Osteoblast (primary cell): Measurements from ENCODE around the gene SCGB1D2.

GRCh38 chr11:61298763-61299322, 3.7 kb upstream of the VWCE start:
- CAGE, long polyA plus RNA: no peak
- RRBS: no CpG with 5 or more reads among the region's 5 CpGs

DNA sequence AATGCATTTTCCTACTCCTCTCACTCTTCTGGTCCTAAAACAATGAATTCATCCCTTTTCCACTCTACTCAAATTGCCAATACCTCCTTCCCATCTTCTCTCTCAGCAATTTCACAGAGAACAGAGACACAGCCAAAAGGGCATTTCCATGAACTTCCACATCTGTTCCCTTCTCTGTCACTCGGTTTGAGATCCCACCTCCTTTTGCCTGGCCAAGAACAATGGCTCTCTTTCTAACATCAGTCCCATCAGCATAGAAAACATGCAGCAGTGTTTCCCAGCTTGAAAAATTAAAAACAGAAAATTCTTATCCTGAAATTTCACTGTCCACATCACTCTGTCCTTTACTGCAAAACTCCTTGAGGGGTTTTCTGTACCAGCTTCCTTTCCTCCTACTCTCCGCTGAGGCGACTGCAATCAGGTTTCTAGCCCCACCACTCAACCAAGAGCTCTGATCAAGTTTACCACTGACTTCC, 11.8 kb upstream of the VWCE start:
- CAGE, long polyA plus RNA: no peak
- RRBS: no CpG with 5 or more reads among the region's 3 CpGs

- CAGE, long polyA plus RNA: no peak
- RRBS: no CpG with 5 or more reads among the region's 11 CpGs
Observed at GRCh38 chr11:61344950-61345812, 12.2 kb downstream of the TKFC start.

- CAGE, long polyA plus RNA: no peak
- RRBS: no CpG with 5 or more reads among the region's 9 CpGs
Observed at GRCh38 chr11:61359275-61359985, 2.3 kb downstream of the CYB561A3 start.

- CAGE, long polyA plus RNA: no peak
- RRBS: no CpG with 5 or more reads among the region's 26 CpGs
Observed at GRCh38 chr11:61513231-61514272, 5.0 kb downstream of the LRRC10B start.

DNA sequence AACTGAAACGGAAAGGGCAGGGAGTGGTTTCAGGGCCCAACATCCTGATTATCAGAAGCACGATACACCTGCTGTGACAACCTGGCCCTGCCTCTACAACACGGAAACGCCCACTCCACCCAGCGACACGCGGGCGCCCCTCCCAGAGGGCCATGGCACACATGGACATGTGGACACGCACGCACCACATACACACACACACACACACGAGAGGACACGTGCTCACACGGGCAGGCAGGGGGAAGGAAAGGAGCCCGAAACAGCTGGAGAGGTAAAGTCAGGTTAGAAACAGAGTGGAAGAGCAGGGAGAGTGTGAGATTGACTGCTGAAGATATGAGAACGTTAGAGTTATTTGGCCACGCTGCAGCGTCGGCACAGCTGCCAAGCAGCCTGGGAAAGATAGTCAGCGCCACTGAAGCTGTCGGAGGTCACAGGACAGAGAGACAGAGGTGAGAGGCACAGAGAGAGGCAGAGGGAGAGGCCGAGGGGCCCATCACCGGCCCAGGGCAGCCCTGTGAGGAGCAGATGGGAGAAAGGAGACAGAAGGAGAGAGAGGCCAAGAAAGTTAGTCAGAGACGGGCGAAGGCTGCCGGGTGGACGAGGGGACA, 26.2 kb downstream of the LRRC10B start:
- CAGE, long polyA plus RNA: no peak
- RRBS: 40% methylated on average over 4 of the region's 26 CpGs

GRCh38 chr11:61630097-61630659, 49.3 kb upstream of the SYT7 start:
- CAGE, long polyA plus RNA: no peak
- RRBS: no CpG with 5 or more reads among the region's 13 CpGs

GRCh38 chr11:61695851-61696507, 15.8 kb downstream of the DAGLA start:
- CAGE, long polyA plus RNA: no peak
- RRBS: 56% methylated on average over 1 of the region's 27 CpGs

DNA sequence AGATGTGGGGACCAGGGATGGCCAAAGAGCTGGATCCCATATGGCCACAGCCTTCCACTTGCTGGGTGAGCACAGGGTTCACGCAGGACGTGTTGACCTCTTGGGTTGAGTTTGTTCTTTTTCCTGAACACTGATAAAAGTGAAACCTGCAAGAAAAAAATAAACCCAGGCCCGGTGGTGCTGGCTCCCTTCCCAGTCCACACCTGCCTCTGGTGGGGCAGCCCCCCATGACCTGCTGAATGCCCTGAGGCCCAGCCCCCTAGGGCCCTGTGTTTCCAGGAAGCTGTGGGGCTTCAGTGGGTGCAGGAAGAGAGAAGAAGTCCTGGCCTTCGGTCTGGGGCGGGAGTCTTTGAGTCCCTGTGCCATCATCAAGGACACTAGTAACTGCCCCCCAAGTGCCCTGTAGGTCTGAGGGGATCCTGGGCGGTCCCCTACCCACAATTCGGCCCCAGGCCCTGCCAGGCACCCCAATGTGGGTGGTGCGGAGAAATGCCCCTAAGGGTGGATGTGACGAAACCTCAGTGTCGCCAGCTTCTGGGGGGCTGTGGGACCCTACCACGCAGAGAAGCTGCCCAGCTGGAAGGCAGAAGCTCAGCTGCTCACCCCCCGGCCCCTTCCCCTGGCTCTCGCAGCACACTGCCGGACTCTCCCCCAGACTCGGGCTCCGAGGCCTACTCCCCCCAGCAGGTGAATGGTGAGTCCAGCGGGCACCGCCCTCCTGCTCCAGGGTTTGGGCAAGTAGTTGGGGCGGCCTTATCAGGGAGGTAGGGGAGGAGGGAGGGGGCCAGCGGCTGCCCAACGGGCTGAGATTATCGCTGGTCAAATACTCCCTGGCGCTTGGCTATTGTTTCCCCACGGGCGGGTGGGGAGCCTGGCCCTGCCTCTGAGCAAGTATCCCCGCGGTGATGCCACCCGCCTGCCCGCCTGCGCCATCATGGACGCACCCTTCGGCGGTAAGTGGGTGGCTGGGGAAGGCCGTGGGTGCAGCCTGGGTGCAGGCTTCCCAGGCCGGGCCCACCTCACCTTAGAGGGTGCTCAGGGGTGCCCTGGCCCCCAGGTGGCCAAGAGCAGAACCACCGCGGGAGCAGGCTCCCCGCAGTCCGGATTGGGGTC, 16.5 kb downstream of the MYRF start:
- CAGE, long polyA plus RNA: no peak
- RRBS: 8% methylated on average over 5 of the region's 39 CpGs

- CAGE, long polyA plus RNA: no peak
- RRBS: no CpG with 5 or more reads among the region's 12 CpGs
Observed at GRCh38 chr11:61898052-61898503, 6.7 kb upstream of the FADS3 start.

DNA sequence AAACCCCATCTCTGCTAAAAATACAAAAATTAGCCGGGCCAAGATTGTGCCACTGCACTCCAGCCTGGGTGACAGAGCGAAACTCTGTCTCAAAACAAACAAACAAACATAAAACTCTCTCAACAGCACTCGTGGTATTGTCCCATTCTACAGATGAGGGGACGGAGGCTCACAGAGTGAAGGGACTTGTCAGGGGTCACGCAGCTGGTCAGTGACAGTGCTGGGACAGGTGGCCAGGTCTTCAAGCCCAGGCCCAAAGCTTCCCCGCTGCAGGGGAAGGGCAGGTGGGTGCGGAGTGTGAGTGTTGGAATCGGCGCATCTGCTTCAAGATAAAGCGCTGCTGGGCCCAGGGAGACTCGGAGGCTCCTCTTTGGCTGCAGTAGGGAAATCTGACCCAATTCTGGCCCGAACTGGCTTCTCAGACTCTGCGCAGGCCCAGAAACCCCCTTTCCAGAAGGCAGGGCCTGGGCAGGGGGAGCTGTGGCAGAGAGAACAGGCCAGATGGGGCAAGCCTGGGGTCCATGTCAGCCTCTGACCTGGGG, 7.4 kb downstream of the RAB3IL1 start:
- CAGE, long polyA plus RNA: no peak
- RRBS: no CpG with 5 or more reads among the region's 13 CpGs

GRCh38 chr11:61972412-61973301, 5.2 kb upstream of the FTH1 start:
- CAGE, long polyA plus RNA: no peak
- RRBS: no CpG with 5 or more reads among the region's 12 CpGs

- CAGE, long polyA plus RNA: no peak
- RRBS: 75% methylated on average over 3 of the region's 12 CpGs
Observed at GRCh38 chr11:61973302-61974139, 6.1 kb upstream of the FTH1 start.

GRCh38 chr11:62105097-62105561, 18.7 kb upstream of the INCENP start:
- CAGE, long polyA plus RNA: no peak
- RRBS: no CpG with 5 or more reads among the region's 9 CpGs

DNA sequence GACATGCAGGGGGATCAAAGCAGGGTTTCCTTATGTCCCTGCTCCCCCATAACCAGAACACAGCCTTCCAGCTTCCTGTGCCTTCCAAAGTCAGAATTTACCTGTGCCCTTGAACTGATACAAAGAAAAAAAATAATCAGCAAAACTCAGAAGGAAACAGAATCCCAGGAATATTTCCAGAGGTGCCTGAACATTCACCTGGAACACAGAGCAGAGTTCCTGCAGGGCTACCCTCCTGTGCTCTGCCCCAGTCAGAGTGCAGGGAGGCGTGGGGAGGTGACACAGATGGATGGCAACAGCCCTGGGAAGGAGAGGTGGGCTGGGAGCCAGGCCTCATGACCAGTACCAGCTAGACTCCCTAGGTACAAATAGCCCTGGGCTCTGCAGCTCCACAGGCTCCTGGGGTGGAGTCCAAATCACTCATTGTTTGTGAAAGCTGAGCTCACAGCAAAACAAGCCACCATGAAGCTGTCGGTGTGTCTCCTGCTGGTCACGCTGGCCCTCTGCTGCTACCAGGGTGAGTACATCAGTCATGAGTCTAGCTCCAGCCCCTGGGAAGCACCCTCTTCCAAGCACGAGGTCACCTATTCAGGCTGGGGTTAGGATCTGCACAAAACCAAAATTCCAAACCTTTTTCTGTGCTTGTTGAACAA, at the start of gene SCGB1D2:
Gene SCGB1D2 (plus strand): TSS at position 394 of the 653 bp plus-strand sequence.
- CAGE, long polyA plus RNA: no peak
- RRBS: no CpG with 5 or more reads among the region's 4 CpGs

DNA sequence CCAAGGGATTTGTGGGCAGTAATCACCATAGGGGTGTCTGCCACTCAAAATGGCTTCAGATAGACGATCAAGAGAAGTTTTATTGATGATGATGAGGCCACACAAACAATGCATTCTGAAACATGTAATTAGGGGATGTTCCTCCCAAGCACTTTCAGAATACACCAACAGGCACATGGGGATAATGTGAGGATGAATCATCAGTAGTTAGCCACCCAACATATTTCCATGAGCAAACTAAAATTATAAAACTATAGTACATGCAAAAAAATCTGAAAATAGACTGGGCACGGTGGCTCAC, 9.1 kb downstream of the SCGB1A1 start:
- CAGE, long polyA plus RNA: no peak
- RRBS: no CpG with 5 or more reads among the region's 2 CpGs

DNA sequence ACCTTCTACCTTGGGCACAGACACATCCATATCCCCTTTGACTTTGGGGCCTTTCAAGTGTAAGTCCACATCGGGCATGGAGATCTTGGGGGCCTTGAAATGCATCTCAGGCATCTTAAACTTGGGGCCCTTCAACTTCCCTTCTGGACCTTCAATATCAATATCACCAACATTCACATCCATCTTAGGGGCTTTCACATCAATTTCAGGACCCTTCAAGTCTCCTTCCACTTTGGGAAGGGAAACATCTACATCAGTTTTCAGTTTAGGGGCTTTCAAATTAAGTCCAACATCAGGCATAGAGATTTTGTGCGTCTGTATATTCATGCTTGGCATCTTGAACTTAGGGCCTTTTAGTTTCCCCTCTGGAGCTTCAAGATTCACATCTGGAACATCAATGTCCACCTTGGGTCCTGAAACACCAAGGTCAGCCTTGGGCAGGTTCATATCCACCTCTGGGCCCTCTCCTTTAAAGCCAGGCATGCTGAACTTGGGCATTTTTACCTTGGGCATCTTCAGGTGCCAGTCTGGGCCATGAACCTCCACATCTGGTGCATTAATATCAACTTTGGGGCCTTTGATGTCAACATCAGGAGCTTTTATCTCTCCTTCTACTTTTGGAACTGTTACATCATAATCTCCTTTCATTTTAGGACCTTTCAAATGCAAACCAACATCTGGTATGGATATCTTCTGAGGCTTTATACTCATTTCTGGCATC, 17.1 kb downstream of the AHNAK start:
- CAGE, long polyA plus RNA: no peak
- RRBS: no CpG with 5 or more reads among the region's 2 CpGs

DNA sequence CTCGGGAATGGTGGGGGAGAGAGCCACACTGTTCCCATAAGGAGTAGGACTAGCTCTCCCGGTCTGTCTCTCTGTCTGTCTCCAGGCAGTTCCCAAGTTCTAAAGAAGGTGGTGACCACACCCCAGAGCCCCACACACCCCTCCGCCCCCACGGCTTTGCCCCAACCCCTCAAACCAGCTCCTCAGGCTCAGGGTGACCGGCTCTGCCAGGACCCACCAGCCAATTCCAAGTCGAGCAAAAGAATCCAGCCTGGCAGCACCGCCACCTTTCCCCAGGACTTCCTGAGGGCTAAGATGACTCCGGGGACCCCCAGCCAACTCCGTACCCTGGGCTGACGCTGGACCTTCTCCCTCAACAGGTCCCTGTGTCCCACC, 2.7 kb downstream of the AHNAK start:
- CAGE, long polyA plus RNA: no peak
- RRBS: 3% methylated on average over 5 of the region's 10 CpGs

GRCh38 chr11:62548568-62549401, 2.2 kb upstream of the AHNAK start:
- CAGE, long polyA plus RNA: no peak
- RRBS: no CpG with 5 or more reads among the region's 18 CpGs

GRCh38 chr11:62555336-62555898, 8.8 kb upstream of the AHNAK start:
- CAGE, long polyA plus RNA: no peak
- RRBS: no CpG with 5 or more reads among the region's 6 CpGs